Sigmoid colon (tissue), 4 donors: ENCODE data around the gene TSPAN13.

- PRO-cap = no peak
- RAMPAGE, long total RNA, 4 experiments = no peak in any of the 4 experiments
Observed at GRCh38 chr7:13778980-13779297, 210.5 kb downstream of the ETV1 start.

GRCh38 chr7:14351053-14351536, 361.6 kb upstream of the ETV1 start:
- PRO-cap = no peak
- RAMPAGE, long total RNA, 4 experiments = no peak in any of the 4 experiments

GRCh38 chr7:14671540-14671873, 231.0 kb downstream of the DGKB start:
- PRO-cap = no peak
- RAMPAGE, long total RNA, 4 experiments = no peak in any of the 4 experiments

- PRO-cap = no peak
- RAMPAGE, long total RNA, 4 experiments = no peak in any of the 4 experiments
Observed at GRCh38 chr7:14761481-14761944, 141.0 kb downstream of the DGKB start.

GRCh38 chr7:15547043-15547999, 14.5 kb downstream of the AGMO start:
- PRO-cap = no peak
- RAMPAGE, long total RNA, 4 experiments = no peak in any of the 4 experiments

DNA sequence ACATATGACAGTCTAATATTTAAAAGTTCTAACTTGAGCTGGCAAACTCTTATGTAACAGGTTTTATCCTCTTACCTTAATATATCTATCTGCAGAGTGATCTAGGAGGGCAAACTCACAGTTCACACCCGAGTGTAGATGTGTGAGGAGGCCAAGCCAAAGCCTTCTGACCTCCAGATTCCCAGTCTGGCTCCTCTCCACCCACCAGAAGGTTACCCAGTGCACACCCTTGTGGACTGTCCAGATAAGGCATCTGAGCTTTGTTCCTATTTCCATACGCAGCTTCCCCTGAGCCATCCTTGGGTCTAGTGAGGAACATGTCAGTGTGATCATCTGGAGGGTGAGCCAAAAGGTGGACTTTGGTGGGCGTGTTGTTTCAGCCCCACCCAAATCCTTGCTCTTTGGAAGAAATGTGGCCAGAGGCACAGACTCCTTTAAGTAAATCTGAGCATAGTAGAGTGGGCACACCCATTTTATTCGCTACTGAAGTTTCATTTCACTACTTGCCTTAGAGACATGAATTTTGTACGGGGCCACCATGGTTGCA, 203.1 kb upstream of the MEOX2 start:
- PRO-cap = no peak
- RAMPAGE, long total RNA, 4 experiments = no peak in any of the 4 experiments

DNA sequence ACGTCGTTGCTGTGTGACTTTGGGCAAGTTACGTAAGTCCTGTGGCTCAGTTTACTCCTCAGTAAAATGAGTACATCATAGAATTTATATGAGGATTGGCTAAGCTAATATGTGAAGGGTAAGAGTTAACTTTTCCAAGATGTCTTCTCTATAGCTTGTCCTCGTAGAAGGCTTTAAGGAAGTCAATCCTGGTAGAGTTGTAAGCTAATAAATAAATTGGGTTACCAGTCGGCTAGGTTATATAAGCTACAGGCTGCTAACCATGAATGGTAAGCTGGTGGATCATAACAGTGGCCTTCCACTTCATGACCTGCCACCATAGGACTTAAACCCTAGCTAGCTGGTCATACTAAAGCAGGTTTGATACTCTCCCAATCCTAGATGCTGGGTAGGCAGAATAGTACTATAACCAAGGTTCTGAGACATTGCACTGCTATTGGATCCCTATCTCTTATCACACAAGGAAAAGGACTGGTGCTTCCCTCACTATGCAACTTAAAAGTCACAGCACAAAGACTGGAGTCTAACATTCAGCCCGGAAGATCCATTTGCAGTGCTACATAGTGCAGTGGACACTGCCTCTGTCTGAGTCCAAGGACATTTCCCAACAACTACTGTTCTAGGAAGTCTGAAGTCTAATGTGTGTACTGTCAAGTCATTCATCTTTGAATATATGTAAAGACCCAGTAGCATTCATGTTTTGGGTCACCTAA, 156.3 kb downstream of the CRPPA start:
- PRO-cap = no peak
- RAMPAGE, long total RNA, 4 experiments = no peak in any of the 4 experiments

DNA sequence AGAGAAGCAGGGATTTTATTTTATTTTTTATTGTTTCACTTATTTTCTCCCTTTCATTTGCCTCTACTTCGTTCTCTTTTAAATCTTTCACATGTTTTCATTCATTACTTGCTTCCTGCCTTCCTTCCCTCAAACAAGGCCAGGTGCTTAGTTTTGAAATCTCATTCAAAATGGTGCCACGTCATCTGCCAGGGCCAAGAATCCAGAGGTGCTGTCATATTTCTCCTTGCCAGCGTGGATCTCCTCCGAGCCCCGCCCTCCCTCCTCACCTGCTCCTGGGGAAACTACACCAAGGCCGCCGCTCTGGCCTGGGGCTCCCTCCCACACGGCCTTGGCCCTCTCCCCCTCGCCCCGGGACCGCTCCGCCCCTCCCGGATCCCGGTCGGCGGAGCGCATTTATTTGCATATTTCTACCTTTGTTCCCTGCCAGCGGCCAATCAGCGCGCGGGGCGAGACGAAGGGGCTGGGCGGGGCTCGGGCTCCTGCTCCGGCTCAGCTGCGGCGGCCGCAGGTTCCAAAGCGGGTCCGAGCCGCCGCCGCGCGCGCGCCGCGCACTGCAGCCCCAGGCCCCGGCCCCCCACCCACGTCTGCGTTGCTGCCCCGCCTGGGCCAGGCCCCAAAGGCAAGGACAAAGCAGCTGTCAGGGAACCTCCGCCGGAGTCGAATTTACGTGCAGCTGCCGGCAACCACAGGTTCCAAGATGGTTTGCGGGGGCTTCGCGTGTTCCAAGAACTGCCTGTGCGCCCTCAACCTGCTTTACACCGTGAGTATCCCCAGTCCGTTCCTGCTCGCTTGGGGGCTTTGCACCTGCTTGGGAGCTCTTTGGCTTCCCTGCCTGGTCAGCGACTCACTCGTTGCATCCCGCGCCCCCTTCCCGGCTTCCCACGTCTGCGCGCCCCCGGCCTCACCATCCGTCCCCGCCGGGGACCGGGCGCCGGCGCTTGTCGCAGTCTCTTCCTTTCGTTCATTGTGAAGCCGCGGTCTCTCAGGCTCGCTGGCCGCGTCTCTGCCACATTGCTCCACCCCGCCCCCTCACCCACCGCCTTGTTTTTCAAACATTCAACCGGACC, at the start of gene TSPAN13:
Gene TSPAN13 (plus strand): TSS at position 488 of the 1,070 bp plus-strand sequence.
- PRO-cap = no peak
- RAMPAGE, long total RNA, 4 experiments = no peak in any of the 4 experiments

GRCh38 chr7:16754338-16754880, 854 bp downstream of the TSPAN13 start:
- PRO-cap = no peak
- RAMPAGE, long total RNA, 4 experiments = no peak in any of the 4 experiments

- PRO-cap = no peak
- RAMPAGE, long total RNA, 4 experiments = no peak in any of the 4 experiments
Observed at GRCh38 chr7:16755341-16756102, 2.0 kb downstream of the TSPAN13 start.

- PRO-cap = no peak
- RAMPAGE, long total RNA, 4 experiments = no peak in any of the 4 experiments
Observed at GRCh38 chr7:16794798-16795287, 10.0 kb downstream of the AGR2 start.

GRCh38 chr7:16935251-16935880, 53.6 kb upstream of the AGR3 start:
- PRO-cap = no peak
- RAMPAGE, long total RNA, 4 experiments = no peak in any of the 4 experiments

GRCh38 chr7:17041195-17041765, 159.5 kb upstream of the AGR3 start:
- PRO-cap = no peak
- RAMPAGE, long total RNA, 4 experiments = no peak in any of the 4 experiments

DNA sequence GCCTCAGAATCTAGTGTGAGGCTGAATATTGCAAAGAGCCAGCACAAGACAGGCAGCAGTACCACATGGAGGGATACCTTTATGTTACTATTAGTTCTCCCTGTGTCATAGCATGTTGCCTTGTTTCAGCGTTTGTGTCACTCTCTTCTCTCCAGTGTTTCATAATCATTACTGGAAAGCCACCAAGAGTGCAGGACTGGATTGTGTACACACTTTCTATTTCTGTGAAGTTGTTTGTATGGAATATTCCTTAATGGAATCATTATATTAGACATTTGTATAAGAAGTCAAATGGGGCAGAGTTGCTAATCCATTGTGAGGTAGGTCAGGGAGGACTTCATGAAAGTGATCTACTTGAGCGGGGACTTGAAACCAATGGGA, 8.6 kb downstream of the AHR start:
- PRO-cap = no peak
- RAMPAGE, long total RNA, 4 experiments = no peak in any of the 4 experiments

DNA sequence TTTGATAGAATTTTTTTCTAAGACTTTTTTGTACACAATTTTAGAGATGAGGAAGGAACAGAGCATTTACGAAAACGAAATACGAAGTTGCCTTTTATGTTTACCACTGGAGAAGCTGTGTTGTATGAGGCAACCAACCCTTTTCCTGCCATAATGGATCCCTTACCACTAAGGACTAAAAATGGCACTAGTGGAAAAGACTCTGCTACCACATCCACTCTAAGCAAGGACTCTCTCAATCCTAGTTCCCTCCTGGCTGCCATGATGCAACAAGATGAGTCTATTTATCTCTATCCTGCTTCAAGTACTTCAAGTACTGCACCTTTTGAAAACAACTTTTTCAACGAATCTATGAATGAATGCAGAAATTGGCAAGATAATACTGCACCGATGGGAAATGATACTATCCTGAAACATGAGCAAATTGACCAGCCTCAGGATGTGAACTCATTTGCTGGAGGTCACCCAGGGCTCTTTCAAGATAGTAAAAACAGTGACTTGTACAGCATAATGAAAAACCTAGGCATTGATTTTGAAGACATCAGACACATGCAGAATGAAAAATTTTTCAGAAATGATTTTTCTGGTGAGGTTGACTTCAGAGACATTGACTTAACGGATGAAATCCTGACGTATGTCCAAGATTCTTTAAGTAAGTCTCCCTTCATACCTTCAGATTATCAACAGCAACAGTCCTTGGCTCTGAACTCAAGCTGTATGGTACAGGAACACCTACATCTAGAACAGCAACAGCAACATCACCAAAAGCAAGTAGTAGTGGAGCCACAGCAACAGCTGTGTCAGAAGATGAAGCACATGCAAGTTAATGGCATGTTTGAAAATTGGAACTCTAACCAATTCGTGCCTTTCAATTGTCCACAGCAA, 40.7 kb downstream of the AHR start:
- PRO-cap = no peak
- RAMPAGE, long total RNA, 4 experiments = no peak in any of the 4 experiments

GRCh38 chr7:17362430-17362888, 64.0 kb downstream of the AHR start:
- PRO-cap = no peak
- RAMPAGE, long total RNA, 4 experiments = no peak in any of the 4 experiments

DNA sequence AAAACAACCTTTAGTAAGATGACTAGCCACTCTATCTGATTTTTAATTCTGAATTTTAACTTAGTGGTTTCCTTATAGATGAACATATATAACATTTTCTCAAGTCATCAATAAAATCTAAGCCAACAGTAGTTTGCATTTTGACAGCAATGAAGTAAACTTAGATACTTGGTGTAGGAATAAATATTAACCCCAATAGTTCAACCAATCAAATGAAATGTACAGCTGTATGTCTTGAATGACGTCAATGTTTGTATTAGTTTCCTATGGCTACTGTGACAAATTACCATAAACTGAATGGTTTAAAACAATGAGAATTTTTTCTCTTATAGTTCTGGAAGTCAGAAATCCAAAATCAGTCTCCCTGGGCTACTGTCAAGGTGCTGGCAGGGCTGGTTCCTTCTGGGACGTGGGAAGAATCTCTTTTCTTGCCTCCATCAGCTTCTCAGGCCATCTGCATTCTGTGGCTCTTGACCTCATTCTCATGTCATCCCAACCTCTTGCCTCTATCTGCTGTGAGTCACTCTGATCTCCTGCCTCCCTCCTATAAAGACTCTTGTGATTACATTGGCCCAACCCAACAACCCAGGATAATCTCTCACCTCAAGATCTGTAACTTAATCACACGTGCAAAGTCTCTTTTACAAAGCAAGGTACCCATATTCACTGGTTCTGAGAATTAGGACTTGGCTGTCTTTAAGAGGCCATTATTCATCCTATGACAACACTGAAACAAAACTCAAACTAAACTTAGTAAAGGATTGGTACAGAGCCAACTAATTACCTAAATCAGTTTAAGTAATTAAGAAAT, 73.6 kb downstream of the AHR start:
- PRO-cap = no peak
- RAMPAGE, long total RNA, 4 experiments = no peak in any of the 4 experiments

DNA sequence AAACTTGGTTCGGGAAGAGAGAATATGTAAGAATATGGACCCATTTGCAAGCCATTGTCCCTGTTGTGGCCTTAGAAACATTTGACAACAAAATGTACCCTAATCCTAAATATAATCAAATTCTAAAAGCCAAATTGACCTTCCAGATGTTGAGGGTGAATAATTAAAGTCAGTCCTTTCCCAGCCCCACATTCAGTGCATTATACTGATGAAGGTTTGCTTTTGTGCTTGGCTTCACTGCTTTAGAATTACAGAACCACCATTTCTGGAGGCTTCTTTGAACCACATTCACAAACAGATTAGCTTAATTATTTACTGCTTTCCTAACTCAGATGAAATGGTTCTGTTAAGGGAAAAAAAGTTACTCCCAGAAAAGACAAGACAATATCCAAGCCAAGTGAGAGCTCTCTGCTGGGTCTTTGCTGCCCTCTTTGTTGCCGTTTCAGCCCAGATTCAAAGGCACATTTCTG, 188.8 kb downstream of the AHR start:
- PRO-cap = no peak
- RAMPAGE, long total RNA, 4 experiments = no peak in any of the 4 experiments

GRCh38 chr7:17500779-17501137, 202.3 kb downstream of the AHR start:
- PRO-cap = no peak
- RAMPAGE, long total RNA, 4 experiments = no peak in any of the 4 experiments

- PRO-cap = no peak
- RAMPAGE, long total RNA, 4 experiments = no peak in any of the 4 experiments
Observed at GRCh38 chr7:17507719-17507934, 209.2 kb downstream of the AHR start.